Thoracic aorta endothelial cell (primary cell): ENCODE data around the gene GOLGA8Q.

- CAGE, long polyA plus RNA = no peak
These were observed 116.4 kb upstream of the ENTREP2 start for GRCh38 chr15:29686993-29687732.

- CAGE, long polyA plus RNA = no peak
These were observed 117.2 kb upstream of the ENTREP2 start for GRCh38 chr15:29687811-29688603.

DNA sequence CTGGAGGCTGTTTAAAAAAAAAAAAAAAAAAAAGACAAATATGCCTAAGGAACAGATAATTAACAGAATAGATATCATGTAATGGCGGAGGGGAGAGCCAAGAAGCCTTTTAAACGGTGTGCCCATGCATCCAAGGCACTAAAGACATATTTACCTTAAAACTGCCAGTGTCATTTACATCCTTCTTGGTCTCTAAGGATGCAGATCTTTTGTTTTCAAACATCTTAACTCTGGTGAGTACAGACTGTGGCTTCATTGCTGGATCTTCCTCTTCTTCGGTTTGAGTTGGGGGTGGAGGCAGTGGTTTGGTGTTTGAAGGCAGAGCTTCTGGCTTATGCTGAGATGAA lies 104.2 kb downstream of the TJP1 start:
- CAGE, long polyA plus RNA = no peak

DNA sequence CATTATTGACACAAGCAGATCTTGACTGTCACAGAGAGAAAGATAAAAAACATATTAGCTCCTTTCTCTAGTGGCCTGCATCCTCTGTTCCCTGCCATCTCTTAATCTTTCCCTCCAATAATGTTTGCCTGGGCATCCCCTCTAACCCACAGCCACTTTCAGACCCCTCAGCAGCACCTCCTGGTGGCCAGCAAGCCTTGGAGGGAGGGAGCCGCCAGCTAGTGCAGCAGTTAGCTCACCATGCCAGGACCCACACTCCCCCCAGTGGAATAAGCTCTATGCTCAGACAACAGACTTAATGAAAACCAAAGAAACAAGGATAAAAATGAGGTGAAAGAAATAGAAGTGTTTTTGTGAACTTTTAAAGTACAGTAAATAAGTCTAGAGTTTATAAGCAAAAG lies 103.5 kb upstream of the TJP1 start:
- CAGE, long polyA plus RNA = no peak

- CAGE, long polyA plus RNA = no peak
These were observed 114.2 kb upstream of the GOLGA8J start for GRCh38 chr15:29968135-29969275.

GRCh38 chr15:30551752-30552010 lies 169 bp upstream of the GOLGA8Q start:
- CAGE, long polyA plus RNA = no peak

GRCh38 chr15:30552011-30552274 lies at the start of gene GOLGA8Q:
Gene GOLGA8Q, plus strand, starts transcription at chr15:30552050.
- CAGE, long polyA plus RNA = no peak

GRCh38 chr15:30921835-30922386 lies 18.2 kb downstream of the FAN1 start:
- CAGE, long polyA plus RNA = no peak

DNA sequence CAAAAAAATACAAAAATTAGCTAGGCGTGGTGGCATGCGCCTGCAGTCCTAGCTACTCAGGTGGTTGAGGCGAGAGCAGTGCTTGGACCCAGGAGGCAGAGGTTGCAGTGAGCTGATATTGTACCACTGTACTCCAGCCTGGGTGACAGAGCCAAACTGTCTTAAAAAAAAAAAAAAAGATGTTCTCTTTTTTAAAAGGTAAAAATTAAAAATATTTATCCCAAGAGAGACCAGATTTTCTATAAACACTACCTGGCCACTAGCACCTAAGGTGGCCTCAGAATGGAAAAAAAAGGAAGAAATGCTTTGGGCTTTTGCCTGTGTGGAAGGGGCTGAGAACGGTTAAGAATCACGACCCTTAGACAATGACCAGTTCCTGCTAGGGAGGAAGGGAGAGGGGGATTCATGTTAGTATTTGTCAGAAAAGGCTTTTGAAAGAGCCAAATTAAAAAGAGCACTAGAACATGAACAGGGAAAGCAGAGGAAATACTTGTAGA lies 41.2 kb downstream of the FAN1 start:
- CAGE, long polyA plus RNA = no peak

GRCh38 chr15:31014212-31014684 lies 22.8 kb upstream of the MTMR10 start:
- CAGE, long polyA plus RNA = no peak

GRCh38 chr15:31031715-31032195 lies 40.3 kb upstream of the MTMR10 start:
- CAGE, long polyA plus RNA = no peak

DNA sequence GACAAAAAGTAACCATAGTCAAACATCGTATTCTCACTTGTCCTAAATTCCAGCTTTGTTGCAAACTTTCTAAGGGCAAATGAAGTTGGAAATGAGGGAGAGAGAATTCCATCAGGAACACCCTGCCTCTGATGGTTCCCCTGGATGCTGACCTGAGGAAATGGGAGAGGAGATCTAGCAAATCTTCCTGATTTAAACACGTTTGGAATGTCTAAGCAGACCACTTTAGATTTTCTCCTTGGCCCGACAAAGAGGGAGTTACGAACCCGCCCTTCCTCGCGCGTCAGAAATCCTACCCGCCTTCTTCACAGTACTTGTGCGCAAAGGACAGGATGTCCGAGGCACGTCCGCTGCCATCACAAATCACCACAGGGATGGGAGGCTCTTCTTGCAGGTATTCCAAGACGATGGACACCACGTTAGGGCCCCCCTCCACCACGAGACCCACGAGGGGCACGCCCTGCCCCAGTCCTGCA lies 38.7 kb downstream of the TRPM1 start:
- CAGE, long polyA plus RNA = no peak

- CAGE, long polyA plus RNA = no peak
These were observed 72.0 kb upstream of the KLF13 start for GRCh38 chr15:31254668-31254924.

- CAGE, long polyA plus RNA = no peak
These were observed 22.3 kb upstream of the KLF13 start for GRCh38 chr15:31304297-31304758.

GRCh38 chr15:31325015-31325463 lies 1.6 kb upstream of the KLF13 start:
- CAGE, long polyA plus RNA = no peak

- CAGE, long polyA plus RNA = no peak
These were observed 3.0 kb downstream of the KLF13 start for GRCh38 chr15:31329542-31330169.

DNA sequence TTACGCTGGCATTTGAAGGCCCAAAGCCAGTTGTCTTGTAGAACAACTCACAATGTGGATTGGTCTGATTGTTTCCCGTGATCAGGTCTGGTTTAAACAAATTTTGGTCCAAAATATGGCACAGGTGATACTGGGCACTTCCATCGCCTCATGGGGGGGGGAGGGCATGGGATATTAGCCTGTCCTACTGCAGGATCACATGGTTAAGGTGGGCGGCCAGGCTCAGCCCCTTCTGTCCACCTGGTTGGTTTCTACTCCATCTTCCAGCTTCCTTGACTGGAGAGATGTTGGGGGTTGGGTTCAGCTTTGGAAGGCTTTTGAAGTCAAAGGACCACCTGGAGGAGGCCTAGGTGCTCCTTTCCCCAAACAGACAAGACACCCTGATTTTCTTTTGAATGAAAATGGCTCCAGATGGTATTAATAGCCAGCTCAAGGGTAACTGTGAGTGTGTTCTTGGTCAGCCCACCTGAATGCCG lies 7.2 kb downstream of the KLF13 start:
- CAGE, long polyA plus RNA = no peak

- CAGE, long polyA plus RNA = no peak
These were observed 14.8 kb downstream of the KLF13 start for GRCh38 chr15:31340870-31342358.

DNA sequence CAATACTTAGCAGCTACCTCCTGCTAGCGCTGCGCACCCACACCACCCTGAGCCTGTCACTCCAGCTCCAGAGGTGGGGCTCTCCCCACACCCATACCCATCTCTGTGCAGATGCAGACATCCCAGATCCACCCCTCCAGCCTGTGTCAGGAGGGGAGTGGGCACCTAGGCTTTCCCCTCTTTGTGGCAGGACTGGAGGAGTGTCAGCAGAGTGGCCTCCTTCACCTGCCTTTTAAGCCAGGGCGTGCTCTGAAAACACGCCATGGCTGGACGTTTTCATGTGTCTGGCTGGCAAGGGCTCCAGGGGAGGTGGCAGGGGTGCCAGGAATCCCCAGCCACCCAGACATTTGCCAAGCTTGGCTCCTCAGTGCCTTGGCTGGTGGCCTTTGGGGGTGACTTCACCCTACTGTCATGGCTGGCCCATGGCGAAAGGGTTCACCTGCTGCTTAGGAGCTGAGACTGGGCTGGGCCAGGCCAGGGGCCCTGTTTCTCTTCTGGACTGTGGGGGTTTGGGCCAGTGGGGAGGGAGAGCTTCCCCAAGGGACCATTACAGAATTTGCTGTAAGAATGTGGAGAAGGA lies 17.6 kb downstream of the KLF13 start:
- CAGE, long polyA plus RNA = no peak

- CAGE, long polyA plus RNA = no peak
These were observed 19.2 kb downstream of the KLF13 start for GRCh38 chr15:31345617-31346463.